Ovary (tissue), 7 donors: ENCODE results near the genes PKM, CELF6 and GOLGA6B.

- PRO-cap, 7 experiments: peak in 7 of 7 experiments; most common plus-strand start chr15:72231496 (in 5); most common minus-strand start chr15:72231190 (in 6)
- RAMPAGE, long total RNA, 2 experiments: start-site peak on the minus strand in 2 of 2 experiments, at chr15:72231139-72231255 at its widest, 3,760 to 6,225 reads per replicate
These were observed at the start of gene PKM for GRCh38 chr15:72231031-72232172. Gene PKM, minus strand, starts transcription at chr15:72231190.

DNA sequence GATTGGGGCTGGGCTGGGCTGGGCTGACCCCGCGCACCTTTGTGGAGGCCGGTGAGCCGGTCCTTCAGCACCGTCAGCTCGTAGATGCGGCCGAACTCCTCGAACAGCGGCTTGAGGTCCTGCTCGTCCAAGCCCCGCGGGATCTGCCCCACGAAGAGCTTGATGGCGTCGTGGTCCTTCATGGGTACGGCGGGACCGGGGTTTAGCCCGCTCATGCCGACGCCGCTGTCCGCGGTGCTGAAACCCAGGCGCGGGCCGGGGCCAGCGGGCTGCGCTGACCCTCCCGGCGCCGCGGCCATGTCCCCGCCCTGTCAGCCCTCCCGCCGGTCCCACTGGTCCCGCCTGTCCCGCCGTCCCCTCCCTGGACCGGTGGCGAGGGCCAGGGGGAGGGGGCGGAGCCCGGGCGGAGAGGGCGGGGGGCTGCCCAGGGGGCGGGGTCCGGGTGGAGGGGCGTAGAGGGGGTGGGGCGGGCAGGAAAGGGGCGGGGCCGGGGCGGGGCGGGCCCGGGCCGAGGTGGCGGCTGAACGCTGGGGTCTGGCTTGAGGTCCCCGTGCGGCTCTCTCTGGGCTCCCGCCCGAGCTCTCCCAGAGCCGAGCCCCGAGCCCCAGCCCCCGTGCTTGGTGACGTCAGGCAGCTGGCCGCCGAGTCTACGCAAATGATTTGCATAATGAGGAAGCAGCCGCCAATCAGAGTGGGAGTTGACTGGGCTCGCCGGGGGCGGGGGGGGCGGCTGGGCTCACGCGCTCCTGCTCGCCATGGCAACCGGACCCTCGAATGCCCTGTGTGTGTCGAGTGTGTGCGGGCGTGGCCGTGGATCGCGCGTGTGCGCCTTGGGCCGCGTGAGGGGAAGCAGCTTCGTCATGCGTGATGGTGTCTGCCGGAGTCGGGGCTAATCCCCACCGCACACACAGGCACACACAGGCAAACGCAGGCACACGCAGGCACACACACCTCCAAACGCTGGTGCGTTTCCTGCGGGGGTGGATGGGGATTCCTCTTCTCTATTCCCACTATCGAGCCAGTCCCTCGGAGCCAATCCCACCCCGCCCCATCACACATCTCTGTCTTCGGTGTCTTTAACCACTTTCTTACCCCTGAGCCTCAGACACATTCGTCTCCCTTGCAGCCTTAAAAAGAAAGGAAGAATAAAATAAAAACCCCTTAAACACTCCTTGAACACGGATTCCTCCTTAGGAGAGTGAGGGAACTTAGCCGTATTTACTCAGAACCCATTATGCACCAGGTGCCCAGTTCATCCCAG lies at the start of gene CELF6:
Gene CELF6, minus strand, starts transcription at position 582 of the 1,261 bp plus-strand sequence.
- PRO-cap, 7 experiments: peak in 7 of 7 experiments; most common plus-strand start position 822 of the sequence (in 5); most common minus-strand start position 581 of the sequence (in 3)
- RAMPAGE, long total RNA, 2 experiments: no peak in any of the 2 experiments

- PRO-cap, 7 experiments: no peak in any of the 7 experiments
- RAMPAGE, long total RNA, 2 experiments: no peak in any of the 2 experiments
These were observed 48.2 kb downstream of the ARIH1 start for GRCh38 chr15:72522176-72522922.

- PRO-cap, 7 experiments: no peak in any of the 7 experiments
- RAMPAGE, long total RNA, 2 experiments: no peak in any of the 2 experiments
These were observed 67.3 kb downstream of the ARIH1 start for GRCh38 chr15:72541308-72541857.

DNA sequence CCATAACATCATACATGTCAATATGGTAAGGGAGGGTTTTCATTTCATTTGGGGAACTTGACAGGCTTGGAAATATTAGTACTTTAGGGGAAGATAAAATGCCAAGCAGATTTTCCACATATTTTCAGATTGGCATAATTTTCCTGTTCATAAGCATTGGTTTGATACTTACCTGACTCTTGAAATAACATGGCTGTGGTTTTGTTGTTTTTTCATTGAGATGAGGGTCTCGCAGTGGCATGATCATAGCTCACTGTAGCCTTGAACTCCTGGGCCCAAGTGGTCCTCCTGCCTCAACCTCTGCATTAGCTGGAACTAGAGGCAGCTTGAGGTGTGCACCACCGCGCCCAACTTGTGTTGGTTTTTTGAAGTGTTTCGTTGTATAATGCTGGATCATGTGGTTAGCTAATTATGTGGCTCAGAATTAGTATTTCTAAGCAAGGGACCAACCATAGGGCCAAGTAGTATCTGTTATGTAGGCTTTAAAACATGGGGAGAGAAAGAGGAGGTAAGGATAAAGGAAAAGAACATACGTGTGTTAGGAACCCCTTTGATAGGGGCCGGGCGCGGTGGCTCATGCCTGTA lies 78.7 kb upstream of the GOLGA6B start:
- PRO-cap, 7 experiments: no peak in any of the 7 experiments
- RAMPAGE, long total RNA, 2 experiments: no peak in any of the 2 experiments

GRCh38 chr15:72636677-72637331 lies 17.7 kb upstream of the GOLGA6B start:
- PRO-cap, 7 experiments: peak in 7 of 7 experiments; most common plus-strand start chr15:72637028 (in 7); most common minus-strand start chr15:72636955 (in 6)
- RAMPAGE, long total RNA, 2 experiments: no peak in any of the 2 experiments

GRCh38 chr15:72654319-72654751 lies at the start of gene GOLGA6B:
Gene GOLGA6B, plus strand, starts transcription at chr15:72654697.
- PRO-cap, 7 experiments: no peak in any of the 7 experiments
- RAMPAGE, long total RNA, 2 experiments: no peak in any of the 2 experiments

- PRO-cap, 7 experiments: no peak in any of the 7 experiments
- RAMPAGE, long total RNA, 2 experiments: no peak in any of the 2 experiments
These were observed 53.3 kb upstream of the NEO1 start for GRCh38 chr15:72998847-72999536.

- PRO-cap, 7 experiments: peak in 7 of 7 experiments; most common plus-strand start chr15:73051902 (in 6); most common minus-strand start chr15:73052122 (in 6)
- RAMPAGE, long total RNA, 2 experiments: no peak in any of the 2 experiments
These were observed 727 bp upstream of the NEO1 start for GRCh38 chr15:73051216-73052255.

- PRO-cap, 7 experiments: no peak in any of the 7 experiments
- RAMPAGE, long total RNA, 2 experiments: no peak in any of the 2 experiments
These were observed 55.2 kb downstream of the NPTN start for GRCh38 chr15:73578044-73578432.

- PRO-cap, 7 experiments: no peak in any of the 7 experiments
- RAMPAGE, long total RNA, 2 experiments: no peak in any of the 2 experiments
These were observed 4.1 kb downstream of the CD276 start for GRCh38 chr15:73688230-73688723.

DNA sequence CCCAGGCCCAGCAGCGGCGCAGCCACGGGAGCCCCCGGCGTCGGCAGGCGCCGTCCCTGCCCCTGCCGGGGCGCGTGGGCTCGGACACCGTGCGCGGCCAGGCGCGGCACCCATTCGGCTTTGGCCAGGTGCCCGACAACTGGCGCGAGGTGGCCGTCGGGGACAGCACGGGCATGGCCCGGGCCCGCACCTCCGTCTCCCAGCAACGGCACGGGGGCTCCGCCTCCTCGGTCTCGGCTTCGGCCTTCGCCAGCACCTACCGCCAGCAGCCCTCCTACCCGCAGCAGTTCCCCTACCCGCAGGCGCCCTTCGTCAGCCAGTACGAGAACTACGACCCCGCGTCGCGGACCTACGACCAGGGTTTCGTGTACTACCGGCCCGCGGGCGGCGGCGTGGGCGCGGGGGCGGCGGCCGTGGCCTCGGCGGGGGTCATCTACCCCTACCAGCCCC lies 788 bp downstream of the LOXL1 start:
- PRO-cap, 7 experiments: peak in 6 of 7 experiments; most common plus-strand start position 255 of the sequence (in 4); most common minus-strand start position 122 of the sequence (in 2)
- RAMPAGE, long total RNA, 2 experiments: no peak in any of the 2 experiments

GRCh38 chr15:73951512-73952018 lies 25.3 kb downstream of the LOXL1 start:
- PRO-cap, 7 experiments: peak in 1 of 7 experiments; most common plus-strand start chr15:73951656 (in 1); most common minus-strand start chr15:73951927 (in 1)
- RAMPAGE, long total RNA, 2 experiments: start-site peak on the plus strand in 1 of 2 experiments, at chr15:73951379-73951836 at its widest, 10 reads per replicate

DNA sequence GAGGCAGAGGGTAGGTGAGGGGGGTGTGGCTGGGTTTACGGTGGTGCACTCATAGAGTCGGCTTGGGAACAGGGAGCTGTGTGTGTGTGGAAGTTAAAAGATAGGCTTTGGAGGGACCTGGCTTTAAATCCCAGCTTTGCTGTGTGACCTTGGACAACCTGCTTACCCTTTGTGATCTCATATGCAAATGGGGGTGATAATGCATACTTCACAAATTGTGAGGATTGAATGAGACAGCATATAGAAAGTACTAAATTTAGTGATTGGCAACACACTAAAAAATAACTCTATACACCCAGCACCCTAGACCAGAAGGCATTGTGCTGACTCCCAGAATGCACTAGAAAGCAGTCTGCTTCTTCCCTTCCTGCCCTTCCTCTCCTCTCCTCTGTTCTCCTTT lies 9.8 kb upstream of the ISLR2 start:
- PRO-cap, 7 experiments: no peak in any of the 7 experiments
- RAMPAGE, long total RNA, 2 experiments: no peak in any of the 2 experiments

- PRO-cap, 7 experiments: peak in 5 of 7 experiments; most common plus-strand start chr15:74127816 (in 3)
- RAMPAGE, long total RNA, 2 experiments: no peak in any of the 2 experiments
These were observed 2.6 kb upstream of the ISLR2 start for GRCh38 chr15:74127381-74128512.

DNA sequence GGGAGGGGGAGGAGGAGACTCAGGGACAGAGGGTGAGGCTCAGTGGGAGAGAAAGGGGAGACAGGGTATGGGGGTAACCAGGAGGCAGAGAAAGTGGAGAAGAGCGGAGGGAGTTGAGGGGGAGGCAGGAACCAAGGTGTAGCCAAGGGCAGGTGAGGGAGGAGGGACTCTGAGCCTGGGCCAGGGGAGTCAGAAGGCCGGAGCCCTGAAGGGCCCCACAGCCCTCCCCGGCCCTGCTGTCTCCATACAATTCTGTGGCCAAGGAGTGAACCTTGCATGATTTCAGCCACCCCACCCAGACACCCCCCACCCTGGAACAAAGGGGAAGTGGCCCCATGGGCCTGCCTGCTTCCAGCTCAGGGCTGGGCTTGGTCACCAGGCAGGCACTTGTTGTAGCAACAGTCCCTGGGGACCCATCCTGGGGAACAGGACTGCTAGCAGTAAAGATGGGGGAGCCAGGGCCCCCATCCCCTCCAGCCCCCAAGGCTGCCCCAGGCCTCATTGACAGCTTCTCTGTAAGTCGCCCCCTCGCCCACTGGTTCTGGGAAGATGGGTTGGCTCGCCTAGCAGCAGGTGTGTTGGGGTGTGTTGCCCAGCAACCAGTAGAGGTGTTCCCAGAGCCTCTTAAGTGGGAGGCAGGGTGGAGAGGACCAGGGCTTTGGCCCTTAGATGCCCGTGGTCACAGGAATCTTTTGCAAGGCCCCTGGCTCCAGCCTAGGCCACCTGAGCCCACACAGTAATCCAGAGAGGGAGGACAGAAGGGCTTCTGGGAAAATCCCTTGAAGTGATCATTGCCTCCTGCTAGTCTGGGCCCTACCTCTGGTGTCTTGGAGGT lies 49.1 kb downstream of the CYP11A1 start:
- PRO-cap, 7 experiments: no peak in any of the 7 experiments
- RAMPAGE, long total RNA, 2 experiments: start-site peak on the plus strand in 2 of 2 experiments, centred at positions 404 to 410 of the sequence, 12 to 132 reads per replicate

GRCh38 chr15:74365275-74365606 lies 2.2 kb downstream of the CYP11A1 start:
- PRO-cap, 7 experiments: peak in 7 of 7 experiments; most common plus-strand start chr15:74365386 (in 6); most common minus-strand start chr15:74365579 (in 1)
- RAMPAGE, long total RNA, 2 experiments: start-site peak on the plus strand in 1 of 2 experiments, at chr15:74365344-74365442 at its widest, 7 reads per replicate

GRCh38 chr15:74365607-74366467 lies 1.6 kb downstream of the CYP11A1 start:
- PRO-cap, 7 experiments: peak in 7 of 7 experiments; most common plus-strand start chr15:74365781 (in 7); most common minus-strand start chr15:74365874 (in 5)
- RAMPAGE, long total RNA, 2 experiments: start-site peak on the plus strand in 1 of 2 experiments, at chr15:74365758-74366062 at its widest, 7 reads per replicate; start-site peak on the minus strand in 2 of 2 experiments, at chr15:74365818-74366111 at its widest, 18 to 27 reads per replicate

DNA sequence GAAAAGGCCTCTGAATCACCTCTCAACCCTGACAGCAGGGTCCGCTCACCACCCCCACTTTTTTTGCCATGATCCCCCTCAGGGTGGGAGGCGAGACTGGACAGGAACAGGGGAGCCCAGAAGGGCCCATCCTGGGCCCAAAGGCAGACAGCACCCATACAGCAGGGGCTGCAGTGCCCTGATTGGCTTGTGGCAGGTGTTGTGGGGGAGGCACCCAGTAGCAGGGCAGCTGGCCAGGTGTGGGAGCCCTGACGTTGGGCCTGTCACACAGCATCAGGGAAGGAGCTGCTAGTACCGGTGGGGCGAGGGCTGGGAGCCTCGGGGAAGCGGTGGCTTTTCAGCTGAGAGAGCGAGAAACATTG lies 19.6 kb upstream of the CYP11A1 start:
- PRO-cap, 7 experiments: no peak in any of the 7 experiments
- RAMPAGE, long total RNA, 2 experiments: no peak in any of the 2 experiments

- PRO-cap, 7 experiments: peak in 1 of 7 experiments; most common plus-strand start chr15:74396772 (in 1); most common minus-strand start chr15:74396630 (in 1)
- RAMPAGE, long total RNA, 2 experiments: no peak in any of the 2 experiments
These were observed 29.0 kb upstream of the CYP11A1 start for GRCh38 chr15:74396346-74396880.